ENCODE measurements around a stretch of chr15.

DNA sequence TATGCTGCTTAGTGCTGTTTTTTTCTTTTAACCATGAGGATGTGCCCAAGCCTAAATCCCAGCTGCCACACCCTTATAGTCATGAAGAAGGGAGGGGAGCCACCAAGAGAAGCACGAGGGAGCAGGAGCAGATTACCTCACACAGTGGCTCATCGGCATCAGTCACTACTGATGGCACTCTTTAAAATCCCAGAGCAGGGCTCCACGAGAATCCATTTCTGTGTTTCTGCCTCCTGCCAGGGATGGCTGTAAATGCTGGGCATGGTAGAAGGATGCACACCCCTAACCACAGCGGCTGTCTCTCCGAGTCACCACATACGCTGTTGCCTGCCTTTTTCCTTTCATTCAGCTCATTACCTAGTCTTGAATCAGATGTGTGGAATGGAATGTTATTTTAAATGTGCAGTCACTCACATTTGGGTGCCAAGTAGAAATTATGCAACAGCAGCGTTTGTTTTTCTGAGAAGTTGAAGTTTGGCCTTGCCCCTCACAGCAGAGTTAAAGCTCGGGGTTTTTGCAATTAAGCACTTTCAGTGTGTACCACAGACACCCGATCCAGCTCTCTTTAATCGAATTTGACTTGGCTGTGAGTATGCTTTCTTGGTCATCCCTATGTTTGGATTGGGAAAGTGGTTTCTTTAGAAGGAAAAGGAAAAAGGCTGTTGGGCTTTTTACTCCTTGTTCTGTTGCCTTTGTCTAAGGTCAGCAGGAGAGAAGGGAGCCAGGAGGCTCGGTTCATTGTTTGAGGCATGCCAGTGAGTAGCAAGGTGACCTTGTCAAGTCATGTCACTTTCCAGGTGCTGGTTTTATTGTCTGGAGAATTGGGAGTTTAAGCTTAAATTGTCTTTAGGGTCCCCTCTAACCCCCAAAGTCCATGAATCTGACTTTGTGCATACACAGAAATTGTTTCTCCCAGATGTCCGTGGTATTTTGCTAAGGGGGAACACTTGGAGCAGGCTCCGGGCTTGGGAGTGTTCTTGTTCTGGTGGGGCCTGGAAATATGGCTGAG, 284.2 kb upstream of the TPM1 start:
- PRO-cap: no peak
CAGE:
- cytosol, long polyA plus RNA: no peak
- long polyA plus RNA: no peak
- nucleus, long polyA plus RNA: no peak

- PRO-cap: no peak
CAGE:
- cytosol, long polyA plus RNA: no peak
- long polyA plus RNA: no peak
- nucleus, long polyA plus RNA: no peak
These were observed 242.6 kb upstream of the TPM1 start for GRCh38 chr15:62799852-62800361.

GRCh38 chr15:62958389-62958949, 84.1 kb upstream of the TPM1 start:
- PRO-cap: no peak
CAGE:
- cytosol, long polyA plus RNA: no peak
- long polyA plus RNA: no peak
- nucleus, long polyA plus RNA: no peak

GRCh38 chr15:63043542-63044505, 1.3 kb downstream of the TPM1 start:
- PRO-cap: no peak
CAGE:
- cytosol, long polyA plus RNA: start-site peak on the plus strand at chr15:63044028-63044145, 622 and 194 reads in 2 replicates
- long polyA plus RNA: no peak
- nucleus, long polyA plus RNA: no peak

- PRO-cap: no peak
CAGE:
- cytosol, long polyA plus RNA: no peak
- long polyA plus RNA: no peak
- nucleus, long polyA plus RNA: start-site peak on the minus strand at chr15:63071094-63071202, 12 and 6 reads in 2 replicates
These were observed 28.4 kb downstream of the TPM1 start for GRCh38 chr15:63070922-63071385.

DNA sequence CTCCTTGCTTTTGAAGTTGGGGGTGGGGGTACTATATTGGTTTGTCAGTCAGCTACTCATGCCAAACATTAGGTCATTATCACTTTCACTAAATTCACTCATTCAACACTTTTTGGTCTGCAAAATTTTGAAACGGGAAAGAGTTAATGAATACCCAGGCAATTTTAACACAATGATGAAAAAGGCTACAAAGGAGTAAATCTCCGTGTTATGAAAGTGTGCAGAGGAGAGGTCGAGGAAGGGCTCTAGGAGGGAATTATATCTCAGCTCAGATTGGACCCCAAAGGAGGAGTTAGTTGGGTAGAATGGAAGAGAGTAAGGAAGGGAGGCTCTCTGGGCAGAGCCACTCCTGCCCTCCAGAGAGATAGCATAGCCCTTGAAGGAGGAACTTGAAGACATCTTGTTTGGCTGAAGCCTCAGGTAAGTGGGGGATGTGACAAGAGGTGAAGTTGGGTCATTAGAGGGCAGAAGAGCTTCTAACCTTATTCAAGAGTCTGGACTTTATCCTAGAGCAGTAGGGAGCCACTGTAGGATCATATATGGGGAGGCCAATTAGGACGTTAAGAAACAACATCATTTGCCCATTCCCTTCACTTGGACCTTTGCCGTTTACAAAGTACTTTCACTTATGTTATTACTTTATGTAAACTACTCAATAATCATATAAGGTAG, 11.8 kb downstream of the RAB8B start:
- PRO-cap: no peak
CAGE:
- cytosol, long polyA plus RNA: no peak
- long polyA plus RNA: no peak
- nucleus, long polyA plus RNA: no peak

GRCh38 chr15:63351218-63351734, 30.4 kb downstream of the CA12 start:
- PRO-cap: no peak
CAGE:
- cytosol, long polyA plus RNA: no peak
- long polyA plus RNA: no peak
- nucleus, long polyA plus RNA: no peak

- PRO-cap: no peak
CAGE:
- cytosol, long polyA plus RNA: no peak
- long polyA plus RNA: no peak
- nucleus, long polyA plus RNA: no peak
These were observed 2.1 kb downstream of the CA12 start for GRCh38 chr15:63379322-63380205.

DNA sequence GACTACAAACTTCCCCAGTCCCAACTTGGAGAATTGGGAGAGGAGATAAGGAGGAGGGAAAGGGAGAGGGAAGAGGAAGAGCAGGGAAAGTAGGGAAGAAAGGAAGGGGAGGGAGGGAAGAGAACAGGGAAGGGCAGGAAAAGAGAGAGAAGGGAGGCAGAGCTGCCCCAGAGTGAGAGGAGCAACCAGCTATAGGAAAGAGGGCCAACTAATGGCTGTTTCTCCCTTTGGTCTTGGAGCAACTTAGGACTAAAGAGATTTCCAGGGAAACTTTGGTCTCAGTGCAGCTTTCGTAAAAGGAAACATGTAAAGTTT, 1.5 kb downstream of the CA12 start:
- PRO-cap: no peak
CAGE:
- cytosol, long polyA plus RNA: no peak
- long polyA plus RNA: no peak
- nucleus, long polyA plus RNA: no peak

DNA sequence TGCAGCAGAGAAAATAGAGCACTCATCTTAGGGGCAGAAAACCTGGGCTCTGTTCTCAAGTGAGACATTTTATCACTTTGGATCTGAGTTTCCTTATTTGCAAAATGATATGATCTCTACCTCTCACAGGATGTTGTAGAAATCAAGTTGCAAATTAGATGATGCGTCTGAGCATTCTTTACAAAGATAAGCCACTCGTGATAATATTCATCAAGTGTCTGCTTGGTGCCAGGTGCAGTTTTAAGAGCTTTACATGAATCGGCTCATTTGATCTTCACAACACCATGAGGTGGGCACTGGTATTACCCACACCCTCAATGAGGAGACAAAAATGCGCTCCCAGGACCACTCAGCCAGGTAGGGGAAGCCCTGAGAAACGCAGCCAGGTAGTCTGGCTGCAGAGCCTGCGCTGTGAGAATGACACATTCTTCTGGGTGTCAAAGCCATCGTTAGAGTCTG, 59.1 kb upstream of the CA12 start:
- PRO-cap: no peak
CAGE:
- cytosol, long polyA plus RNA: no peak
- long polyA plus RNA: no peak
- nucleus, long polyA plus RNA: no peak

DNA sequence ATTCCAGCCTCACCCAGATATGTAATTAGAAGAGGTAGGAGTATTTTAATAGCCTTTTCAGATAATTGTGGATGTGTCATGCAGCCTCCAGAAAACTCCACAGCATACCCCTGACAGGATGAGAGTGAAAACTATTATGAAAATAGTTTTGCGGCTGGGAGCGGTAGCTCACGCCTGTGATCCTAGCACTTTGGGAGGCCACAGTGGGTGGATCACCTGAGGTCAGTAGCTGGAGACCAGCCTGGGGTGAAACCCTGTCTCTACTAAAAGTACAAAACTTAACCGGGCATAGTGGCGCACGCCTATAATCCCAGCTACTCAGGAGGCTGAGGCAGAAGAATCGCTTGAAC, 21.4 kb upstream of the USP3 start:
- PRO-cap: no peak
CAGE:
- cytosol, long polyA plus RNA: no peak
- long polyA plus RNA: no peak
- nucleus, long polyA plus RNA: no peak

GRCh38 chr15:63486403-63486873, 18.0 kb upstream of the USP3 start:
- PRO-cap: no peak
CAGE:
- cytosol, long polyA plus RNA: no peak
- long polyA plus RNA: no peak
- nucleus, long polyA plus RNA: no peak

DNA sequence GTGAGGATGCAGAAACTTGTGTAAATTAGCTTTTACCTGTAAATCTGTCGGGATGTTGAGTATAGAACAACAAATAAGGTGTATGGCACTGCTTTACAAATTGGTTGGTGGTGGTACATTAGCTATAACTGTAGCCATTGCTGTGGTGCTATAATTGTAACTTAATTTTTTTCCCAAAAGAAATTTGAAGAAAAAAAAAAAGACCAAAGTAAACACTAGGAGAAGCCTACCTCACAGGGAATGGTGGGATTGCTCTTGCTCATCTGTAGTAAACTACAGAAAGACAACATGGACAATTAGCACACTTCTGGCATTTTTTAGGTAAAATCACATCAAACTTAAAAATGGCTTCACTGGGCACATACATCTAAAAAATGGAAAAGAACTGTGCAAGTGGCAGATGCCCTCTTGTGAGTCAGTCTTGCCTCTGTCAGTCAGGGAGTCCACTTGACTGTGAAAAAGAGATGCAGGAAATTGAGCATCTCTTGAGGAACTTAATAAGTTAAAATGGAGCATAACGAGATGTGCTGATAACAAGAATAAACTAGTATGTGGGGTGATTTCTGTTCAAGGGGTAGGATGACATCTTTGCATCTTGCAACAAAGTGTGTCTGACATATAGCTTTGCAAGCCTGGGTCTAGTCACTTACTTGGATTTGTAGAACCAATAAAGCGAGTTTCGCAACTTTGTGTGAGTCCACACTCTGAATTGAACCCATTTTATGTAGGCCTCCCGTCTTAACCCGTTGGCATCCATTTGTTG, 2.0 kb downstream of the USP3 start:
- PRO-cap: no peak
CAGE:
- cytosol, long polyA plus RNA: no peak
- long polyA plus RNA: no peak
- nucleus, long polyA plus RNA: no peak

DNA sequence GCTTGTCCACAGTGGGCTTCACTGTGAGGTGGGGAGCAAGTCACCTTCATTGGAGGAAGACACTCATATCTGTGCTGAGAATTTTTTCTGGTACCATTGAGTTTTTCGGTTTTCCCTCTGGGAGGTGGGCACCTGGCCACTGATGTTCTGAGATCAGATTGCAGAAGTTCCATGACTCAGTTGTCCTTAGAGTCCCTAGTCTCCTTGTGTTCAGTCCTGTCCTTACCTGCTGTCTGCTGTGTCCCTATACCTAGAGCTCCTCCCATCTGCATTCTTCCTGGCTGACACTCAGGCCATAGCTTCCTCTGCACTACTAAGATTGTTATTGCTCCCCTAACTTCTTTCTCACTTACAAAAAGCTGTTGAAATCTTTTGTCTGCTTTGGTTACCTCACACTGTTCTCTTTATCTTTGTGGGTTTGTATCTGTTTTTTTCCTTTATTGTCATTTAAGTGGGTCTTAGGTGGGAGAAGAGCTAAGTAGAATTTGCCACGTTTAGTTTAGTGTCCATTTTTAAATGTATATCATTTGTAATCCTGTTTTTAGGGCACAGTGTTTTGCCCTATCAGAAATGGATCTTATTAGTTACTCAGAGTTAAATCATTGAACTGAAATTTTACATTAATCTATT, 13.3 kb downstream of the USP3 start:
- PRO-cap: no peak
CAGE:
- cytosol, long polyA plus RNA: no peak
- long polyA plus RNA: no peak
- nucleus, long polyA plus RNA: no peak

GRCh38 chr15:63593082-63594250, 3.7 kb upstream of the FBXL22 start:
- PRO-cap: no peak
CAGE:
- cytosol, long polyA plus RNA: no peak
- long polyA plus RNA: no peak
- nucleus, long polyA plus RNA: no peak

DNA sequence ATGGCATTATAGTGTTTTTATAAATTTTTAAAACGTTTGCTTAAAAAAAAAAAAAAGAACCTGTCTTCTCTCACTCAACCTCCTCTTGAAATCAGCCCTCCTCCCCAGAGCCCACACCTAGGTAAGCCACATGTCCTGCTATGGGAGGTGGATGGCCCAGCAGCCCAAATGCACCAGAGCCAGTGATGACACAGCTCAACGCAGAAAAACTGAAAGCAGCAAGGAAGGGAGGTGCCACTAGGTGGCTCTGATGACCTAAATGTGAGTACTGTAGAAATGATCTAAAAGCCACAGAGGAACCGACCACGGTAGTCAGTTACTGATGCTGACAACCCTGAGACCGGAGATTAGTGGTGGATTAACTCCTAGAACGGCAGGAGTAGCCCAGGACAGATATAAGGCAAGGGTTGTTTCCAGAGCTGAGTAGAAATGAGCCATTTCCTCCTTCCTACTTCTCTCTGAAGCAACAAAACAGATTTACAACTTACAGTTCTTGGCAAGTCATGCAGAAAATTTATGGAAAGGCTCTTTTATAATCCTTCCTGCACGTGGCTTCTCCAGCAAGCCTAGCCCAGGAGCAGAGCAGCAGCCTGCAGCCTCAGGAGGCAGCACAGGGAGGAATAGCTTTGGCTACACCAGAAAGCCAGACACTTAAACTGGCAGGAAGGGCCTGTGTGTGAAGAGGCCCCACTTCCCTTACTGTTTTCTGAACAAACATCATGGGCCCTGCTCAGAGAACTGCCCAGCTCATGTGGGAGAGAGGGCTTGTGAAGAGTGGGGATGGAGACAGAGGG, 13.1 kb downstream of the FBXL22 start:
- PRO-cap: bidirectional peak, plus-strand start at position 284 of the sequence, minus-strand start at position 170 of the sequence
CAGE:
- cytosol, long polyA plus RNA: no peak
- long polyA plus RNA: no peak
- nucleus, long polyA plus RNA: no peak

DNA sequence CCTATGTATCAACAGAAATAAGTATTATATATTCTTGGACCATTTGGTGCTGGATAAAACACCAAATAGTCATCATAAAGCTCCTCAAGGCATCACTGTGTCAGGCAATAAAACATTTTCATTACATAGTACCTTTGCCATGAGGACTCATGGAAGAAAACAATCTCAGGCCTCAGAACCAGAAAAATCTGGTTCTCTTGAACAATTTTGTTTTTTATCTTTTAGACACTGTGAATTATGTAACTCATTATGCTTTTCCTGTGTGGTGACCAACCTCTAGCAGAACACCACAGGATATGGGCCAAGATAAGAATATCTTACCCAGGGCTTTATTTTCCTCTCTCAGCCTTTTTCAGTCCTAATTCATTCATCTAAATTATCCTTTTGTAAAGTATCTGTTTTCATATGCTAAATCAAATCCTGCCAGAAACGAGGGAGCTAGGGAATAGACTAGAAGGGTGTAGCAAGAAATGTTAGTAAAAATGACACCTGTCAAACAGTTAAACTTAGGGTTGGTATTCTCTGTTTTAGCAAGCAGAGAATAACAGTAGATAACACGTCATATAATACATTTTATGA, 111.0 kb downstream of the FBXL22 start:
- PRO-cap: no peak
CAGE:
- cytosol, long polyA plus RNA: no peak
- long polyA plus RNA: no peak
- nucleus, long polyA plus RNA: no peak

DNA sequence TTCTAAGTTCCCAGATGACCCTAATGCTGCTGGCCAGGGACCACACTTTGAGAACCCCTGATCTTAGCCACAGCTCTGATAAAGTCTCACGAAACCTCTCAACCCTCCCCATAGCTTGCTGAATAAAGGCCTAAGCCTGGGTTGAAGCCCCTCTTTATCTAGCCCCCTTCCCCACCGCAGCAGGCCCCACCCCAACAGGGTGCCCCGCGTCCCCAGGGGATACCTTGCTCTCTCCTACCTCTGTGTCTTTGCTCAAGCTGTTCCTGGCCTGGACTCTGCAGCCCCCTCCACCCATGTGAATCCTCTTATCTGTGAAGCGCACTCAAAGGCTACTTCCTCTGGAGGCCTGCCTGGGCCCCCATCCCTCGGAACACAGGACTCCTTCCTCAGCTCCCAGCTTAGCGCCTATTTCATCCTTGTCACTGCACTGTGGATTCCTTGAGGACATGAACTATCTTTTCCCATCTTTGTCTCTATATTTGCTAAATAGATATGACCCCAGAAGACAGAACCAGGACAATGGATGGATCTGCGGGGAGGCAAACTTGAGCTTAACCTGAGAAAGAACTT, 61.4 kb upstream of the HERC1 start:
- PRO-cap: no peak
CAGE:
- cytosol, long polyA plus RNA: no peak
- long polyA plus RNA: no peak
- nucleus, long polyA plus RNA: no peak

GRCh38 chr15:63905742-63906294, 72.1 kb upstream of the HERC1 start:
- PRO-cap: no peak
CAGE:
- cytosol, long polyA plus RNA: no peak
- long polyA plus RNA: no peak
- nucleus, long polyA plus RNA: no peak

DNA sequence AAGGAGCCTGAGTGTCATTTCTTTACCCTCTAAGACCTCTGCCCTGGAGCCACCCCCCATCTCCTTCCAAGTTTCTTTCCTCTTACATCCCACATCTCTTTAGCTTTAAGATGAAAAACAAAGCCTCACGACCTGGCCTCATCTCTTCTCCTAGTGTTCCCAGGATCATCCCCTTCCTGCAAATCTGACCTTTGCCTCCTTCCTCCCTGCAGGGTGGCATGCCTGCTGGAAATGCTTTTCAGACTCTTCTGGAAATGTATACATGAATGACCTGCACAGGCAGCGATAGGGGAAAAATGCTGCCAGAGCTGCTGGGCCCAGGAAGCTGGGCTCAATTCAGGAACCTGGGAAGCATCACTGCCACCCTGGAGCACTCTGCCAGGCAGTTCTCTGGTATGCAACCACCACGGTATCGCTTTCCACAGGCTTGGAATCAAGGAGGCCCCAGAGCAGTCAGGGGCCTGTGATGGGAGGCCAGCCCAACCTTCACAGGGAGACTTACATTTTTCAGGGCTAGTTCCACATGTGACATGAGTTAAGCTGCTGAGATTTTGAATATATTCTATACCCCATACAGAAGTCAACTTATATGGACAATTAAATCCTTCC, 67.5 kb downstream of the DAPK2 start:
- PRO-cap: no peak
CAGE:
- cytosol, long polyA plus RNA: no peak
- long polyA plus RNA: no peak
- nucleus, long polyA plus RNA: no peak